AG10803 (cell line): ENCODE data around the genes ACE2 and PPEF1.

DNA sequence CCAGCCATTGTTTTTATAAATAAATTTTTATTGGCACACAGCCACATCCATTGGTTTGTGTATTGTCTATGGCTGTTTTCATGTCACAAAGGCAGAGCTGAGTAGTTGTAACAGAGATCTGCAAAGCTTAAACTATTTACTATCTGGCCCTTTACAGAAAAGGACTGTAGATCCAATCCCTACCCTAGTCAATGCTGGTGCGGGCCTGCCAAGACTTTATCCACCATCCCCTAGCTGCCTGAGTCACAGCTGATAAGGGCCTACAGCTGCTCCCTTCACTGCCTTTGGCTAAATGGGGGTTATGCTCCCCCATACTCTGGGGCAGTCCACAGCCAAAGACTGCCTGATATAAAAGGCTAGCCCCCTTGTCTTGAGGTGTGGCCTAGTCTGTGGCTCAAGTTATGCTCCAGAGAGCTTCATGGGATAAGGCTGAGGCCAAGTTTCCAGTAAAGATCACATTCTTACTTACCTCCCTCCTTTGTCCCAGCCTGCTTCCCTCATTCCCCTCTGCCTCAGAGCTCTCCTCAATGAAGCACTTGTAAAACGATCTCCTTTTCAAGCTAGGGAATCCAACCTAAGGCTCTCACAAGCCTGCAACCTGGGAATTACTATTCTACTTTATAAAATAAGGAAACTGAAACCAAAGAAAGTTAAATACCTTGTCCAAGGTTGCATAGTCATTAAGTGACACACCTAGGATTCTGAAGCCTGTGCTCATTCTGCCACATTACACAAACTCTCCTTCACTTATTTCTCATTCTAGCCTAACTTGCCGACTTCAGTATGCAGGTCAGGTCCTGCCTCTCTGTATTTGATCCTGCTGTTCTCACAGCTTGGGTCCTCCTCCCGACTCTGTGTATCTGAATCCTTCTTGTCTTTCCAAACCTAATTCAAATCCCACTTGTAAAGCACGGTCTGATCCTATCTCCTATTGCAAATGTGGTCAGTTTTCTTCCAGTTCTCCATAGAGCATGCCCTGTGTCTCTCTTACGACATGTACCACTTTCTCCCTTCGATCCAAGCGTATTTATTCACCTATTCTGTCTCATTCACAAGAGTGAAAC is 20.6 kb downstream of the ACE2 start:
- RRBS: no CpG with 5 or more reads among the region's 8 CpGs

- RRBS: no CpG with 5 or more reads among the region's 8 CpGs
Measured at GRCh38 chrX:15600641-15601320, at the start of gene ACE2. Gene ACE2, minus strand, starts transcription at chrX:15600960.

DNA sequence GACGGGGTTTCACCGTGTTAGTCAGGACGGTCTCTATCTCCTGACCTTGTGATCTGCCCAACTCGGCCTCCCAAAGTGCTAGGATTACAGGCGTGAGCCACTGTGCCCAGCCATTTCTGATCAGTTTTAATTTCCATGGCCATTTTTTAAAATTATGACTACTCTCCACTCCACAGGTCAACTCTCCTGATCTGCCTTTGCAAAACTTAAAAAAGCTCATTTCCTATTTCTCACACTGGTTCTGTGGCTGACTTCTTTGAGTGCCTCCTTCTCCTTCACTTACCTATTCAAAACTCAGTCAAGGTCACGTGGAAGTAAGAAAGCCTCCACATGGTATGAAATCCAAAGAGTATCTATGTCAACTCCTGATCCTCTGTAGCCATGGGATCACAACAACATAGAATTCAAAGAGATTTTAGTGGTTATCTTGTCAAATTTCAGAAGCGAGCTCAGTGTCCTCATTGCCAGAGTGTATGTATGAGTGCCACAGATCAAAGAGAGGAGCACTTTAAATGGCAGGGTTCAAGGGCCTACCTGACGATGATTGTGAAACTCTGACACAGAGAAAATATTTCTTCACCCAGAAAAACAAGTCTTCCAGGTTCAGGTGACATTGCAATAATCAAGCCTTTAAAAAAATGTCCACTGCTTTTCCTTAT is 1.0 kb upstream of the ACE2 start:
- RRBS: no CpG with 5 or more reads among the region's 8 CpGs

DNA sequence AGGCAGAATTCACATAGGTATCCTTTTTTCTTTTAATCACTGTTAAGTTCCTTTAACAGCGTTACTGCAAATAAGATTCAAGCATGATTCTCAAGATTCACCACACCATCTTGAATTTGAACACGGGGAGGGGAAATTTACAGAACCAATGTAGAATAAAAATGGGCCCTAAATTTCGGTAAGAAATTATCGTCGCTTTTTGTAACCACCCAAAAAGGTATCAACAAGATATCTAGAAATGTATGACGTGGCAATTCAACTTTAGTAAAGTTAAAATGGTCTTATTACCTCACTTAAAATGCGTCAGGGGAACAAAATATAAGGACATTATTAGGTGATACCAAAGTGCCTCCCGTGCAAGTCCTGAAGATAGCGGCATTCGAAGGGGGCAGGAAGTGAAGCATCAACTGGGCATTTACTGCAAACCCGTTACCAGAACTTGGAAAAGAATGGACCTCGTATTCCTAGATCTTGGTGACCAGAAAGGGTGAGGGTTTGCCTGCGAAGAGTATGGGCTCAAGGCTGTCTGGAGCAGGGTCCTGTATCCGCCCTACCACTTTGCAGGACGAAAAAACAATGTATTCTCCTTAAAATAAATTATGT is 1.0 kb downstream of the AP1S2 start:
- RRBS: no CpG with 5 or more reads among the region's 15 CpGs

DNA sequence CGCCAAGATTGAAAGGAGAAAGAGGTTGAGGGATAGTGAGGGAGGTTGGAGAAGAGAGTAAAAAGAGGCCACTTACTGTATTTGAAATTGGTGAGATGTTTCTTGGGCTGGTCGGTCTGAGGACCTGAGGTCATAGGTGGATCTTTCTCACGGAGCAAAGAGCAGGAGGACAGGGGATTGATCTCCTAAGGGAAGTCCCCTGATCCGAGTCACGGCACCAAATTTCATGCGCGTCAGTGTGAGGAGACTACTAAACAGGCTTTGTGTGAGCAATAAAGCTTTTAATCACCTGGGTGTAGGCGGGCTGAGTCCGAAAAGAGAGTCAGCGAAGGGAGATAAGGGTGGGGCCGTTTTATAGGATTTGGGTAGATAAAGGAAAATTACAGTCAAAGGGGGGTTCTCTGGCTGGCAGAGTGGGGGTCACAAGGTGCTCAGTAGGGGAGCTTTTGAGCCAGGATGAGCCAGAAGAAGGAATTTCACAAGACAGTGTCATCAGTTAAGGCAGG is 16.6 kb downstream of the MAGEB17 start:
- RRBS: no CpG with 5 or more reads among the region's 11 CpGs

GRCh38 chrX:16577312-16578126 is 72.4 kb upstream of the S100G start:
- RRBS: no CpG with 5 or more reads among the region's 8 CpGs

DNA sequence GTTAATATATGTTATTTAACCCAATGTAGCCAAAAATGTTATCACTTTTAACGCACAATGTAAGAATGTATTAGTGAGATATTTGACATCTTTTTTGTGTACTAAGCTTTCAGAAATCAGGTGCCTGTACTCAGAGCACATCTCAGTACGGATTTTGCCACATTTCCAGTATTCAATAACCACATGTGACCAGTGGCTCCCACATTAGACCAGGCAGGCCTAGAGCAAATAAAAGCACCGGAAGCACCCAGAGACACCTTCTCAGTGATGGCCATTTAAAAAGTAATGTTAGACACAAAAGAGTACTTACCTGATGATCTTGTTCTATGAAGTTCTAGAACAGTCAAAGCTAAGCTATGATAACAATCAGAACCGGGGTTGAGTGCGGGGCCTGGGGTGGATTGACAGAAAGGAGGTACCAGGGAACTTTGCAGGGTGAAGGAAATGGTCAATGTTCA is 1.2 kb downstream of the CTPS2 start:
- RRBS: no CpG with 5 or more reads among the region's 5 CpGs

DNA sequence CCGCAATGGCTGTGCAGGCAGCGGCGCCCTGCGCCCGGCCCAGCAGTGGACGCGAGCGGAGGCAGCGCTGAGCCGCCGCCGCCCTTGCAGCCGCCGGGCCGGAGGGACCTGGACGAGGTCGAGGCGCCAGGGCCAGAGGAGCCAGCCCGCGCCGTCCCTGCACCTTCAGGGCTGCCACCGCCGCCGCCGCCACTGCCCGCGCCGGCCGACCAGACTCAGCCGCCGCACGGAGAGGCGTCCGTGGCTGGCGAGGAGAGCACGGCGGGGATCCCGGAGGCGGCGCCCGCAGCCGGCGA is 733 bp downstream of the NHS start:
- RRBS: under 1% methylated on average over 27 of the region's 43 CpGs

DNA sequence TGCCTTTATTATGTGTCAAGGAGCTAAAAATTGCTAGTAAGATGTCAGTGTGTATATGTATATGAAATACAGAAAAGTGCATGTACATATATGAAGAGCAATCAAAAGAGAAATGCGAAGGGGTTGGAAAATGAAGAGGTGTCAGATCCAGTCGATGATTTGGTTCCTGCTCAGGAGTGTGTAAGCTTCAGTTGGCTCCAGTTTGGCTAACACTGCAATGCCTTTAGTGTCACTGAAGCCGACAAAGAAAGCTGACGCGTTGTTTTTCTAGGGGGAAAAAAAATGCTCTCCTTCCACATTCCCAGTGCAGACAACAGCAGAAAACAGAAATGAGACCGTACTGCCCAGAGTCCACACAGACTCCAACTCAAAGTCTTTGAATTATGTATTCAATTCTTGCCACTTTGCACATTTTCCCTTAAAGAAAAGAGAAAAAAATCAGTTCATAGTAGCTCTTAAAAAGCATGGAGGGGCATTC is 154.3 kb downstream of the NHS start:
- RRBS: no CpG with 5 or more reads among the region's 6 CpGs

DNA sequence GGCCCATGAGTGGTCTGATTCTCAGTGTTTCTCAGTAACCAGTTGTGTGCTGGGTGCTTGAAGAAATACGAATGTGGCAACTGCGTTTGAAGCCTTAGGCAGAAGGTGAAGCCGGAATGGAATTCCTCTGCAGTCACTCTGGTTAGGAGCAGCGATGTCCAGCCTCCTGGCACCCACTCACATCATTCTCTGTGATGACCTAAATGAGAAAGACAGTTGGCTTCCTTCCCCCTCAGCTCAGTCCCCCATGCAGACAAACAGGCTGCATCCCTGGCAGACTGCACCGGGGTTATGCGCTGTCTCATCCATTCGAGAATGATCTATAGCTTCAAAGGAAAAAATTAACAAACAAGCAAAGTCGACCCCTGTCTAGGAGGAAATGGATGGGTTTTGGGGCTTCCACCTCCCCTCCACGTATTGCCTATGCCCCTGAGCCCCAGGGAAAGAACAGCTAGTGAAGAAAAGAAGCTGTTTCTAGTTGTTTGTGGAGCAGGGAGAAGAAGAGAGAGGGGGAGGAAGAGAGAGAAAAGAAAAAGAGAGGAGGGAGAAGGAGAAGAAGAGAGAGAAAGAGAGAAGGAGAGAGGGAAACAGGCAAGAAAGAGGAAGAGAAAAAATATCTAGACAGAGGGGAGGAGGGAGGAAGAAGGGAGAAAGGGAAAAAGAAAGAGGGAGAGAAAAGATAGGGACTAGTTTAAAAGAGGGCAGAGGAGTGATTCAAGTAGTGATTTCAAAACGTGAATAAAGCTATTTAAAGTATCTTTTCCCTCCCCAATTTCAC is 169.9 kb upstream of the SCML1 start:
- RRBS: no CpG with 5 or more reads among the region's 10 CpGs

DNA sequence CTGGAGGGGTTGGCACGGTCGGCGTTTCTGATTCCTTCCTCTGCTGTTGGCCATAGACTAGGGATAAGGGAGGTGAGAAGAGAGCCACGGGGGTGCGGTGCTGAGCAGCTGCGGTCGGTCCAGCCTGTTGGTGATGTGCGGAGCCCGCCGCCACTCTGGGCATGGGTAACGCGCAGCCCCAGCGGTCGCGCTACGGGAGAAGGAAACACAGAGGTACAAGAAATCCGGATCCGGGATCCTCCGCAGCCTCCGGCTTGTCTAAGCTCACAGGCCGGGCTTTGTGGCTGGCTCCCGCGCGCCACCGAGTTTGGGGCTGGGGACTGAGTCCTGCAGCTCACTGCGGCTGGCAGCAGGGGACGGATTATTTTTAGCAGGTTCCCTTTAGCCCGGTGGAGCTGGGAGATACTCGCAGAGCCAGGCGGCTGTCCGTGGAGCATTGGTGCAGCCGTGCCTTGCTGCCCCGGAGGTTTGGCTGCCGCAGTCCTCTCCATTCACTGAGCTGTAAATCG is 82.1 kb upstream of the SCML1 start:
- RRBS: 2% methylated on average over 8 of the region's 35 CpGs

DNA sequence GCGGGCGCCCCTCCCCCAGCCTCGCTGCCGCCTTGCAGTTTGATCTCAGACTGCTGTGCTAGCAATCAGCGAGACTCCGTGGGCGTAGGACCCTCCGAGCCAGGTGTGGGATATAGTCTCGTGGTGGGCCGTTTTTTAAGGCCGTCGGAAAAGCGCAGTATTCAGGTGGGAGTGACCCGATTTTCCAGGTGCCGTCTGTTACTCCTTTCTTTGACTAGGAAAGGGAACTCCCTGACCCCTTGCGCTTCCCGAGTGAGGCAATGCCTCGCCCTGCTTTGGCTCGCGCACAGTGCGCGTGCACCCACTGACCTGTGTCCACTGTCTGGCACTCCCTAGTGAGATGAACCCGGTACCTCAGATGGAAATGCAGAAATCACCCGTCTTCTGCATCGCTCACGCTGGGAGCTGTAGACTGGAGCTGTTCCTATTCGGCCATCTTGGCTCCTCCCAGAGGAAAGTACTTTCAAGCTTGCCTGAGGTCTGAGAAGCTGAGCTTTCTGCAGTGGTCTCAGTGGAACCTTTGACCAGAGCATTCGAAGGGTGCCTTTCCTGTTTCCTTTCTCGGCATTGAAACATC is 49.7 kb downstream of the SCML1 start:
- RRBS: no CpG with 5 or more reads among the region's 29 CpGs

DNA sequence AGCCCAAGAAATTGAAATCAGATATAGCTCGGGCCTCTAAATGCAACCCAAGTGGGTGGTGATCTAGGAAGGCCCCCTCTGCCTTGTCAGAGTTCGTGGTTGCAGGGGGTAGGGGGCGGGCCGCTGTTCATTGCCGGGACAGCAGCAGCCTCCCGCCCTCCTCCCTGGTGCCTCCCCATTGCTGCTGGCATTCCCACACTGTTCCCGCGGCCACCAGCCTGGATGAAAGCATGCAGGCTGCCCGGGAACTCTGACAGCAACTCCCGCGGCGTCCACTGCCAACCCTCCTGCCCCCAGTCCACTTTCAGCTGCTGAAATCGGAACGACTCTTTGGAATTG is 122.0 kb downstream of the BEND2 start:
- RRBS: 2% methylated on average over 3 of the region's 14 CpGs

DNA sequence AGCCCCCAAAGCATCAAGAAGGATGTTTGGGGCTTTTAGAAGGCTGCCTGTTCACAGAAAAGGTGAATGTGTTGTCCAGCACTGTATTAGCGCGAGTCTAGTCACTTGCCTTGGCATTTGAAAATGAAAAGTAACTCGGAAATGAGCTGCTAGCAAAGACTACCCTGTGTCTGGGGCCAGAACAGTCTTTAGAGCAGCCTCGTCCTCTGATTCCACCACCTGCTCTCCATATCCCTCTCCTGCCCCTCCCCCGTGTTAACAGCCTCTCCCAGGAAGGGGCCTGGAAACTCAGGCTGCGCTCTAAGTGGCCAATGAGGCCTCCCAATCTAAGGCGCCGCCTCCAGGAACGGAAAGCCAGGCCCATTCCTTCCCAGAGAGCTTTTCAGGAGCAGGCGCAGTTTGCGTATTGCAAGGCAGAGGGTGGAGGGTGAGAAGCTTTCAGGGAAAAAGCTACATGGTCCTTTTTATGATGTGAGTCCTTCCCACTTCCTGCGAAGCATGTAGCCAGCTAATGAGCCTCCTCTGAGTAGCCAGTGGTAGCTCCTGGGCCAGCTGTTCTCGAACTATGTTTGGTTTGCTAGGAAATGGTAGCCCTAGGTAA is 31.2 kb downstream of the RS1 start:
- RRBS: no CpG with 5 or more reads among the region's 13 CpGs

GRCh38 chrX:18707276-18707872 is at the start of gene PPEF1:
Gene PPEF1, plus strand, starts transcription at chrX:18707645.
- RRBS: no CpG with 5 or more reads among the region's 8 CpGs

DNA sequence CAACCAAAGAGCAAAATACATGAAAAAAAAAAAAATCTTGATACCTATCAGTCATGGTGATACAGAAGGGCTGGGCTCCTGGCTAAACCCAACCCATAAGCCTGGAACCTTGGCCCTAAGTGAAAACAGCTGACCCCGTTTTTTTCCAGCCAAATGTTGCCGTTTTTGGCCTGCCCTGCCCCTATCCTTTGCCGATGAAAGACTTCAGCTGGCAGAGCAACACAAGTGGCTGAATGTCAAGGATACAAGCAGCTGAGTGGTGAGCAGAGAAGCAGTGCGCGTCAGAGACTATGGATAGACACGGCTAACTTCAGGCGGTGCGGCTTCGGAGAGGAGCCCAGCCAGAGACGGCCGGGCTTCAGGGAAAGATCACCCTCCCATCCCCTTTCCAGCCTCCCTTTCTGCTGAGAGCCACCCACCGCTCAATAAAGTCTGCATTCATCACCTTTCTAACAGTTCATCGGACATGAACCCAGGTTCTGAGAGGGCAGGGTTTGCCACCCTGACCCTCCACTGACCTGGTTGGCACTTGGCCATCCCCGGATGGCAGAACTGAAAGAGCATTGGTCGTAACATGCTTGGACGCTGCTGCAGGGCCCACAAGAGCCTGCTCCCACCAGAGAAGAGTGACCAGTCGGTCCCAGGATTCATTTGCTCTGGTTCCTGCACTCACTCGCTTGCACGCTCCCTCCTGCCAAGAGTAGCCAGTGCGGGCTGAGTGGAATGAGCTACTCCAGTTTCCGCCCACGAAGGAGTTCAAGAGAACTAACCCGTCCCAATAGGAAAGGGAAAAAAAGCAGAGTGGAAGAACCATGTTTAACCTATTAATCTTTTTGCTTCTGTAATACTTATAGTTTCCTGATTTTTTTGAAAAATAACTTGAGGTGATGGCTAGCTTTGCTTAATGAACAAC is 125.8 kb downstream of the PPEF1 start:
- RRBS: no CpG with 5 or more reads among the region's 23 CpGs

- RRBS: no CpG with 5 or more reads among the region's 6 CpGs
Measured at GRCh38 chrX:18883689-18884066, 100.2 kb downstream of the PHKA2 start.

- RRBS: no CpG with 5 or more reads among the region's 10 CpGs
Measured at GRCh38 chrX:18884067-18884510, 99.8 kb downstream of the PHKA2 start.

DNA sequence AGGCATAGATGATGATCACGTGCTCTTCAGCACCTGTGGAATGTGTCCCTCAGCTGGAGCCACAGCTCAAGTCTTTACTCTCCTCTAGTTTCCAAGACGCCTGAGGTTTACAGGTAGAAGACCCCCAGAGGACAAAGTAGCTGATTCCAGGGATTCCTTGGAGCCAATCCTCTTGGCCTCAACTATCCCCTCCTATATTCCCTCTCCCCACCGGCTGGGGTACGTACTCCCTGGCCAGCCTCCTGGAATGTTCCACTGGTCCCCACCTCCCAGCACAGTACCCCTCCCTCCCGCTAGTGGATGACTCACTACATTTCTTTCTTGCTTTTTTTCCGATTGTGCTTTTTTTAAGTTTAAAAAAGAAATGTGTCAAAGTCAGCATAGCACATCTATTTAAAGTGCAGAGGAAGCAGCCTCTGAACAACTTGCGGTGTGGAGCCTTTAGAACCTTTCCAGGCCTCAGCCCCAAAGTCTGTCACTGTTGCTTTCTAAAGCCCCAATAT is 98.4 kb downstream of the PHKA2 start:
- RRBS: no CpG with 5 or more reads among the region's 7 CpGs